ENCODE data around the gene EMB.

GRCh38 chr5:43314597-43315141, 1.5 kb upstream of the HMGCS1 start:
- PRO-cap: no peak

GRCh38 chr5:43396544-43397648, 15.3 kb downstream of the CCL28 start:
- PRO-cap: bidirectional peak, plus-strand start at chr5:43396900, minus-strand start at chr5:43396868

GRCh38 chr5:43538524-43539155, 18.2 kb downstream of the PAIP1 start:
- PRO-cap: no peak

- PRO-cap: bidirectional peak, plus-strand start at chr5:43556004, minus-strand start at chr5:43555947; bidirectional peak, plus-strand start at chr5:43556495, minus-strand start at chr5:43556362
Observed at GRCh38 chr5:43555762-43556529, 931 bp downstream of the PAIP1 start.

DNA sequence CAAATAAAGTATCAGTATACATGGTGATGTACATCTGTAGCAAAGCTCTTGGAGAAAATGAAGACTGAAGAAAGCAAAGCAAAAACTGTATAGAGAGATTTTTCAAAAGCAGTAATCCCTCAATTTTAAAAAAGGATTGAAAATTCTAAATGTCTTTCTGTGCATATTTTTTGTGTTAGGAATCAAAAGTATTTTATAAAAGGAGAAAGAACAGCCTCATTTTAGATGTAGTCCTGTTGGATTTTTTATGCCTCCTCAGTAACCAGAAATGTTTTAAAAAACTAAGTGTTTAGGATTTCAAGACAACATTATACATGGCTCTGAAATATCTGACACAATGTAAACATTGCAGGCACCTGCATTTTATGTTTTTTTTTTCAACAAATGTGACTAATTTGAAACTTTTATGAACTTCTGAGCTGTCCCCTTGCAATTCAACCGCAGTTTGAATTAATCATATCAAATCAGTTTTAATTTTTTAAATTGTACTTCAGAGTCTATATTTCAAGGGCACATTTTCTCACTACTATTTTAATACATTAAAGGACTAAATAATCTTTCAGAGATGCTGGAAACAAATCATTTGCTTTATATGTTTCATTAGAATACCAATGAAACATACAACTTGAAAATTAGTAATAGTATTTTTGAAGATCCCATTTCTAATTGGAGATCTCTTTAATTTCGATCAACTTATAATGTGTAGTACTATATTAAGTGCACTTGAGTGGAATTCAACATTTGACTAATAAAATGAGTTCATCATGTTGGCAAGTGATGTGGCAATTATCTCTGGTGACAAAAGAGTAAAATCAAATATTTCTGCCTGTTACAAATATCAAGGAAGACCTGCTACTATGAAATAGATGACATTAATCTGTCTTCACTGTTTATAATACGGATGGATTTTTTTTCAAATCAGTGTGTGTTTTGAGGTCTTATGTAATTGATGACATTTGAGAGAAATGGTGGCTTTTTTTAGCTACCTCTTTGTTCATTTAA, 101.8 kb downstream of the NNT start:
- PRO-cap: no peak

DNA sequence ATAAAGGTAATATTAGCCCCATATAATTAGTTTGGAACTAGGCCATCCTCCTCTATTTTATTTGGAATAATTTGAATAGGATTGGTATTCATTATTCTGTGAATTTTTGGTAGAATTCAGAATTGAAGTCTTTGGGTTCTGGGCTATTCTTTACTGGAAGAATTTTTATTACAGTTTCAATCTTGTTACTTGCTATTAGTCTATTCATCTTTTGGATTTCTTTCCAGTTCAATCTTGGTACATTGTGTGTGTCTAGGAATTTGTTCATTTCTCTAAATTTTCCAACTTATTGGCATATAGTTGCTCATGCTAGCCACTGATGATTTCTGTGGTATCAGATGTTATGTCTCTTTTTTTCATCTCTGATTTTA, 317.8 kb downstream of the NNT start:
- PRO-cap: no peak

DNA sequence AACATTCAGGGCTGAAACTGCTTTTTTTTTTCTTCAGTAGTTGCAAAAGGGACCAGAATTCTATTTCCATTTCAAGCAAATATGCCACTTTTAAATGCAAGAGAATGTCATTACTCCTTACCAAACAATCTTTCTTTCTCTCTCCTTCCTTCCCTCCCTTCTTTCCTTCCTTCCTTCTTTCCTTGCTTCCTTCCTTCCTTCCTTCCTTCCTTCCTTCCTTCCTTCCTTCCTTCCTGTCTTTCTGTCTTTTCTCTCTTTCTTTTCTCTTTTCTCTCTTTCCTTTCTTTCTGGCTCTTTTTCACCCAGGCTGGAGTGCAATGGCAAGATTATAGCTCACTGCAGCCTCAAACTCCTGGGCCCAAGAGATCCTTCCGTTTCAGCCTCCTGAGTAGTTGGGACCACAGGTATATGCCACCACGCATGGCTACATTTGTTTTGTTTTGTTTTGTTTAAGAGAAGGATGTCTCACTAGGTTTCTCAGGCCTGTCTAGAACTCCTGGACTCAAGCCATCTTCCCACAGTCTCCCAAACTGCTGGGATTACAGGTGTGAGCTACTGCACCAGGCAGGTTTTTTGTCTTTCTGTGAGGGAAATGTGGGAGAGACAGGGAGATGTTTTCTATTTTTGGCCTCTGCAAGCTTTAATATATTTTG, 87.0 kb downstream of the FGF10 start:
- PRO-cap: no peak

DNA sequence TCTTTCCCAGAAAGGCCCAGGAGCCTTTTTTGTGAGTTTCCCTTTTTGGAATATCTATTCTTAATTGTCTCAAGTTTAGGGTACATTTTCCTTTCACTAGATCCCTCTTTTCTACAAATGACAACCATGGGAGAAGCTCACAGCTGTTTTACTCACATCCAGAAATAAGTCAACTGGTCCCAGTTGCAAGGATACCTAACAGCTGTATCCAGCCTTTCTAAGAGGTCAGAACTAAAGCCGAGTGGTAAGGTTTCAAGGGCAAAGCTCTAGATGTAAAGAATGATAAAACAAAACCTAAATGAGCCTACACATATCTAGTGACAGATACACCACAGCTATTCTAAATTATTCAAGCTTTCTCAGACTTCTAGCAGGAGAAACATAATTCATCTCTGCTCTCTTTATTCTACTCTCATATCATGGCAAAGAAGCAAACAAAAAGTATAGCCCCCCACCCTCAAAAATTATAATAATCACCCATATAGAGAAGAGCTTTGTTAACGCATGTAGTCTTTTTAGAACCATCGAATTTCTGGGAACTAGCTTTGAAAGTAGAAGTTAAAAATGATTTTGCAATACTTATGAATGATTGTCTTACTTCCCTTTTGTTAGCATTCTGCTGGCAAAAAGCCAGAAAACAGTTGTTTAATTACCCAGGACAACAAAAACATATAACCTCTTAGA, 4.3 kb downstream of the FGF10 start:
- PRO-cap: no peak

DNA sequence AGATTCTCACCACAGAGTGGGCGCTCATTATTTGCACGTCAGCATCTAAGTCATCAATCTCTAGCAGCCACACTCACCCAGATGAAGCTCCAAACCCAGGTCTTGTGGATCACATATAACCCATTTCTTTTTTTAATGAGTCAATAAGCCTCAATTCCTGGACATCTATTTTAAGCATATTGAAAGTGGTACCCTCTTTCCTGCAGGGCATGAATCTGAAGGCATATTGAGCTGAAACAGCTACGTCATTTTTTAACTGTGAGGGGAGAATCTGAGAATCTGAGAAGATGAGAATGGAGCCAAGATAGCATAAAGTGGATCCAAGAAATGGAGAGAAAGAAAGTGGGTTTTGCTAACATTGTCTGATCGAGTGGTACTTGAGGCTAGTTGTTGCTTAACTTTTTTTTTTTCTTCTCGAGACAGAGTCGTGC, 198.1 kb upstream of the FGF10 start:
- PRO-cap: no peak

GRCh38 chr5:45447423-45447793, 248.8 kb downstream of the HCN1 start:
- PRO-cap: no peak

DNA sequence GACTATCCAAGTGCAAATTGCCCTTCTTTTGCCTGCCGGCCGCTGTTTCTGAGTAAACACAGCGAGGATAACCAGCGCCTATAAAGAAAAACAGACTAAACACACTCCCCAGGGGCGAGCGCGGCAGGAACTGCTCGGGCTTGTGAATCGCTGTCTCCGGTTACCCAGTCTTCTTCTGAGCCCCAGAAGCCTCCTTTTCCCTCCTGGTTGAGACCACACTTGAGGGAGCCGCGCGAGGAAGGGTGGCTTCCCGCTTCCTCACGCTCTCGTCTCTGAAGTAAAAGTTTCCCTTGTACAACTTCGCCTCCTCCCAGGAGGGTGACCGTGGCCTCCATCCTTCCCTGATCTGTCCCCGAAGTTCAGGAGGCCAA, 1.1 kb downstream of the HCN1 start:
- PRO-cap: no peak

- PRO-cap: bidirectional peak, plus-strand start at chr5:50441132, minus-strand start at chr5:50441082; bidirectional peak, plus-strand start at chr5:50441364, minus-strand start at chr5:50441385; bidirectional peak, plus-strand start at chr5:50441458, minus-strand start at chr5:50441457
Observed at GRCh38 chr5:50440971-50442024, at the start of gene EMB. TSS of gene EMB (minus strand) at chr5:50441288.

DNA sequence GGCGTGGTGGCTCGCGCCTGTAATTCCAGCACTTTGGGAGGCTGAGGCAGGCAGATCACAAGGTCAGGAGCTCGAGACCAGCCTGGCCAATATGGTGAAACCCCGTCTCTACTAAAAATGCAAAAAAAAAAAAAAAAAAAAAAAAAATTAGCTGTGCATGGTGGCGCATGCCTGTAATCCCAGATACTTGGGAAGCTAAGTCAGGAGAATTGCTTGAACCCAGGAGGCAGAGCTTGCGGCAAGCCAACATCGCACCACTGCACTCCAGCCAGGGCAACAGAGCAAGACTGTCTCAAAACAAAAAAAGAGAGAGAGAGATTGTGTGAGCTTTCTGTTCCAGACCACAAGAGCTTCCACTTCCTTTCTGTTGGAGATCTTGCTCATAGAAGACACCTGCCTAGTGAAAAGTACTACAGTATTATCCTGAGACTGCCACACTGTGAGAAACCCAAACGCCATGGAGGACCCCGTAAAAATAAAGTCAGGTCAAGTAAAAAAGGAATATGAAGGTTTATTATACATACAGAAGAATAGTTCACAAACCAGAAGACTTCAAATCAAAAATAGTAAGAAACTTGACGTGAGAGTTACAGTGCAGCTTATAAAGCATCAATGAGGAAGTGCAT, 4.2 kb upstream of the EMB start:
- PRO-cap: no peak

- PRO-cap: no peak
Observed at GRCh38 chr5:50553436-50554205, 112.5 kb upstream of the EMB start.

DNA sequence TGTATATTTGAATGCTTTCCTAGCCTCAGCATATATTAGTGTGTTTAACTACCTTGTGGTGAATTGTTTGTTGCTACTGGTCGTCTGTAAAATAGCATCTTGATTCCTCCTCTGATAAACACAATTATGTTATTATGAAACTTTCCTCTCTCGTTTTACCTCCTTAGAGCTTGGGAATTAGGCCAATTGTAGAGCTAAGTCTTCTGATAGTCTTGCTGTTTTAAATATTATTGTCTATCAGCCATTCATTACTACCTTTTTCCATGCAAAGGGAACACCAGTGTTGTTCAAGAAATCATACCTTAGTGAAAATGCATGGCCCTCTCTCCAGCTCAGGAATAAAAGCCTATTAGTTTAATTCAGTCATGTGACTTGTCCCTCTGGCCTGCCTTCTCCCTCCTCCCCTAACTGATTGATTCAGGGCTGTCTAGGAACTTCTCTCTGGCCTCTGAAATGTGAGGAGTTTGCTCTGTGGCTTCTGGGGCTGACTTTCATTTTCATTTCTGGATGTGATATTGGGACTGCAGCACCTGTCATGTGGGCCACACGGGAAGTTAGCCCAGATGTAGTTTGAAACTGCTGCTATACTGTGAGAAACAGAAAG, 44.7 kb downstream of the PARP8 start:
- PRO-cap: no peak

- PRO-cap: no peak
Observed at GRCh38 chr5:50743350-50743746, 76.9 kb downstream of the PARP8 start.

- PRO-cap: no peak
Observed at GRCh38 chr5:51040338-51040818, 342.9 kb upstream of the ISL1 start.

DNA sequence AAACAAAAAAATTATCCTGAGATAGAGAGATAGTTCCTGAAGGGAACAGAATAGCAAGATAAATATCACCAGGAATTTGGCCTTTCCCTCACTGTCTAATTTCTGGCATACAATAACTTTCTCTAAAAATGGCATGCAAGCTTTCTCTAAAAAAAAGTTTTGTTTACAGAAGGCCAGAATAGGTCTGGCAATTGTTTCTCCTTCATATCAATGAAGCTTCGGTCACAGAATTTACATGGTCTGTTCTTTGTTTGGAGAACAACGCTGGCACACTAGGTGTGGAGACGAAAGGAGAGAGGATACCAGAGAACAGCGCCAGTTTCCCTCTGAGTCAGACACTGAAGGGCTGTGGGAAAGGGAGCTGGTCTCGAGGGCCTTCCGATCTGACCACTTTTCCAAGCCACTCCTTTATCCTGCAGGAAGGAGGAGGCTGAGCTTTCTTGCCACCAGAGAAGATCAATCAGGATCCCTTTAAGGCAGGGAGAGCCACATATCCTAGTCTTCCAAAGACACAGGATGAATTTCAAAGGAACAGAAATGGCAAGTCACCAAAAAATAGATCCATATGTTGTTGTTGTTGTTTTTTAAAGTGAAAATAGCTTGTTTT, 60.1 kb upstream of the ITGA1 start:
- PRO-cap: no peak

- PRO-cap: no peak
Observed at GRCh38 chr5:52777180-52777505, 10.6 kb upstream of the ITGA1 start.

DNA sequence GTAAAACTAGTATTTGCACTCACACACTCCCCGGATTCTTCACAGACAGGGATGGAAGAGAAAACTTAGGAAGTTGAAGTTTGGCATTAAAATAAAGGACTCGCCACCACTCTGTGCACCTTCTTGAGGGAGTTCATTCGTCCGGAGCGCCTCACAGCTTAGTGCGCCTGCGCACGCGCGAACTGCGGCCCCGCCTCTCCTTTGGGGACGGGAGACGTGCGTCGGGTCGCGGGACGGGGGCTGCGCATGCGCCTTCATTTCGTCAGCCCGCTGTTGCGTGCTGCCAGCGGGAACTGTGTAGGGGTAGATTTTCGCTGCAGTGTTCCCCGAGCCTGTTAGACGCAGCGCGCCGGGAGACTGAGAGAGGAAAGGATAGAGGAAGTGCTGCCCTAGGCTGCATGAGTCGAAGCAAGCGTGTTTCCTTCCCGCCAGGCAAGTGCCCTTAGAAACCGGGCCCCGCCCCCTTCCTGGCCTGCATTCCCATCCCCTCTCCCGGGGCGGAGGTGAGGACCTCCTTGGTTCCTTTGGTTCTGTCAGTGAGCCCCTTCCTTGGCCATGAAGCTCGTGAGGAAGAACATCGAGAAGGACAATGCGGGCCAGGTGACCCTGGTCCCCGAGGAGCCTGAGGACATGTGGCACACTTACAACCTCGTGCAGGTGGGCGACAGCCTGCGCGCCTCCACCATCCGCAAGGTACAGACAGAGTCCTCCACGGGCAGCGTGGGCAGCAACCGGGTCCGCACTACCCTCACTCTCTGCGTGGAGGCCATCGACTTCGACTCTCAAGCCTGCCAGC, 12.3 kb downstream of the ITGA1 start:
- PRO-cap: bidirectional peak, plus-strand start at position 319 of the sequence, minus-strand start at position 160 of the sequence